Tibial artery (tissue), 1 donor: ENCODE measurements around a stretch of chr7.

DNA sequence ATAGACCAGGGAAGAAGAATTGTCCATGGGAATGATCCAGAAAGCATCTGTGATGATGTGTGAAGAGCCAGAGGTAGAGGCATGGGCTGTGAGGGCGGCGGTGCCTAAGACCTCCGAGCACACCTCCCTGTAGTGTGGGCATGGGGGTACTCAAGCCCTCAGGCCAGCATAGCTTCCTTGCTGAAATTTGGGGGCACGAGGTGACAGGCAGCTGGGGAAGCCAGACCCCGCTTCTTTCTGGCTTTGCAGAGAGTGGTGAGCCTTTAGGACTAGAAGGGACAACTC, 187.7 kb upstream of the SH2B2 start:
- PRO-cap: no peak

DNA sequence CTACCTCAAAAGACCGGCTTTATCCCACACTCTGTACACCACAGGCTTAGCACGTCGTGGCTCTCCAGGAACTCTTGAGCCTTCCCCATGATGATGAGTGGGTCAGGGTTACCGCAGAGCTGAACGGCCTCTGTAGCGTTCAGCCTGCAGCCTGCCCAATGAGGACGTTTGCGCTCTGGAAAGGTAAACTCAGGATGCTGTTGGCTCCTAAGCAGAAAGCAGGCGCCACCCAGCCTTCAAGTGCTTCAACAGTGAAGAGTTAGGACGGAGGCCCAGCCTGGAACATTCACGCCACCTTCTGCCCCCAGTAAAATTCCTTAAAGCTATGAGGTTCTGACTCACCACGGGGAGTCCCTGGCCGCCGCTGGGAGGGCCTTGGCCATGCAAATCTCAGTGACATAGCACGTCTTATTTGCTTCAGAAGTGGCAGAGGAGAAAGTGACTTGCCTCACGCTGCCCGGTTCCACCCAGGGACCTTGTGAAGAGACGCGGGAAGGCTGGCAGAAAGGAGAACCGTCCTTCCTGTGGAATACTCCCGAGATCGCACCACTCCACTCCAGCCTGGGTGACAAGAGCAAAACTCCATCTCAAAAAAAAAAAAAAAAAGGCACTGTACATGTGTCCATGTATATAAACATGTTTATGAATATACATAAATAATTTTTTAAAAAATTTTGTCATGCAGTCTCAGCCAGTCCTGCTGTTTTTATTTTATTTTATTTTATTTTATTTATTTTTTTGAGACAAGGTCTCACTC, 161.4 kb upstream of the SH2B2 start:
- PRO-cap: bidirectional peak, plus-strand start at position 415 of the sequence, minus-strand start at position 300 of the sequence

DNA sequence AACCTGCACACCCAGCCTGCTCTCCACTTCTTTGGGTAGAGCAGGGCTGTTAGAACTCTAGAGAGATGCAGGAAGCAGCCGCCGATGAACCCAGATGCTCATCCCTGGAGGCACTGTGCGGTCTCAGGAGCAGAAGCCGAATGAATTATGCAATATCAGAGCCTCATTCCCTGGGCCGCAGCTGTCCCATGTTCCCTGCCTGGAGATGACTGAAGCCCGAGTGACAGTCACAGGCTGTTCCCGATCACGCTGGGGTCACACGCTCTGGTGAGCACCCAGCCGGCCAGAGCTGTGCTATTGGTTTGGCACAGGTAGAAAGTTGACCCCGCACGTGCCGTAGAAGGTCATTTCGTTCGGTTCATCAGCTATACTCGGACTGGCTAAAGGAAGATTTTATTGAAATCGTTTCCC, 140.6 kb upstream of the SH2B2 start:
- PRO-cap: no peak

GRCh38 chr7:102195133-102195501, 91.6 kb upstream of the SH2B2 start:
- PRO-cap: no peak

- PRO-cap: no peak
Observed at GRCh38 chr7:102253795-102254500, 32.7 kb upstream of the SH2B2 start.

- PRO-cap: no peak
Observed at GRCh38 chr7:102273914-102274452, 12.7 kb upstream of the SH2B2 start.

- PRO-cap: no peak
Observed at GRCh38 chr7:102305427-102306230, 19.0 kb downstream of the SH2B2 start.

DNA sequence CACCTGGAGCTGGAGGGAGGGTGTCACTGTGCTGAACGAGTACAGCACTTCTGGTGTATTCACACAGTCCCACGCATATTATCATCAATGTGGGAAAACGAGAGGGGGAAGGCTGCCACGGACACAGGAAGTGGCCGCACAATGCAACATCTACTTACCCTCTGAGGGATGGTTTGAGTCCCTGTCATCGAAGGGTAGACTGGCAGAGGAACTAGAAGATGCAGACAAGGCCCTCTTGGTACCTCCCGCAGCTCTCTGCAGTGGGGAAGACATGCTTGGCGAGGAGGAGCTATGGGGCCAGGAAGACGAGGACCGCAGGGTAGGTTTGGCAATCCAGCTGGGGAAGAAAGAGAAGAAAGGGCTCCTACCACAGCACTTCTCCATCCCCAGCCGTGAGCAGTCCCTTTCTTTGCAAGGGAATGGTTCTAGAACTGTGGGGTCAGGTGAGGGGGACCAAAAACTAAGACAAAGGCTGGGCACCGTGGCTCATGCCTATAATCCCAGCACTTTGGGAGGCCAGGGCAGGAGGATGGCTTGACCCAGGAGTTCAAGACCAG, 26.9 kb downstream of the SPDYE6 start:
- PRO-cap: no peak

GRCh38 chr7:102381979-102382957, 13.9 kb upstream of the PRKRIP1 start:
- PRO-cap: no peak

DNA sequence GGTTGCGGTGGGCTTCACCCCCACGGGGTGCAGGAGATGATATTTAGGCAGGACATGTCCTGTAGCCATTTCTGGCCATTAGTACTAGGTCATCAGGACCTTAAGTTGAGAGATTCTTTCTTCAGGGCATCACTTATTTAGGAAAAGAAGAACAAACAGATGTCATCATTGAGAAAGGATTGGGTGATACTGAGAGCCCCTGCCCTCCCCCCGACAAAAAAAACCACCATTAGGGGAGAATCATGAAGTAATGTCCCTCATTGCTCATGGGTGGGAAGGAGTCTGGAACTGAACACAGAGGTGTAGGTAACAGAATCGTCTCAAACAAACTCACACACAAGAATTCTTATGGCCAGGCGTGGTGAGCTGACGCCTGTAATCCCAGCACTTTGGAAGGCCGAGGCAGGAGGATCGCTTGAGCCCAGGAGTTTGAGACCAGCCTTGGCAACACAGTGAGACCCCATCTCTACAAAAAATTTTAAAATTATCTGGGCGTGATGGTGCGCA, 6.3 kb upstream of the ORAI2 start:
- PRO-cap: no peak

DNA sequence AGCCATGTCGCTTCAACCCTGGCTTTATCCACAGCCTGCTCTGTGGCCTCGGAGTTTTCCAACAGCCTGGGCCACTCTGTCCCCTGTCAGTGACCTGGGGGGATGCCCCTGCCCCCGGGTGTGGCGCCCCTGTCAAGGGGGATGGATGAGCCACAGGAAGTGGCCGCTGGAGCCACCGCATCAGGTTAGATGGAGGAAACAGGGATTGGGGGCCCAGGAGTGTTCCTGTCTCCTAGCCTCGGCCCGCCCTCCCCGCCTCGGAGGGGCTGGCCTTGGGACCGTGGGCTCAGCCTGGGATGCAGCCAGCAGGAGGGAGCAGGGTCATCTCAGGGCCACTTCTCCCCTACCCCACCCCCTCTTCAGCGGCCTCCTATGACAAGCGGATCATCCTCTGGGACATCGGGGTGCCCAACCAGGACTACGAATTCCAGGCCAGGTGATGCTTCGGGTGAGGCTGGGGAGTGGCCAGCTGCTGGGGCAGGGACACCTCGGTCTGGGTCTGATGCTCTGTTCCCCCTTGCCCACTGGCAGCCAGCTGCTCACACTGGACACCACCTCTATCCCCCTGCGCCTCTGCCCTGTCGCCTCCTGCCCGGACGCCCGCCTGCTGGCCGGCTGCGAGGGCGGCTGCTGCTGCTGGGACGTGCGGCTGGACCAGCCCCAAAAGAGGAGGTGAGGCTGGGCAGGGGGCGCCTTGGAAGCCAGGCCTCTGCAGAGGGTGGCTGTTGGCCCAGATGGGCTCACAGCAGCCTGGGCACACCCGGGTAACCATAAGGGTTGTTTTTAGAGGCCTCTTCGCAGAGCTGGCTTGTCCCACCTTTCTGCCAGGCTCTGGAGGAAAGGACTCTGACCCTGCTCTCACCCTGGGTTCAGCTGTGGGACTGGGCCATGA, 4.7 kb downstream of the LRWD1 start:
- PRO-cap: no peak

GRCh38 chr7:102630630-102631153, 11.9 kb downstream of the UPK3BL1 start:
- PRO-cap: no peak

DNA sequence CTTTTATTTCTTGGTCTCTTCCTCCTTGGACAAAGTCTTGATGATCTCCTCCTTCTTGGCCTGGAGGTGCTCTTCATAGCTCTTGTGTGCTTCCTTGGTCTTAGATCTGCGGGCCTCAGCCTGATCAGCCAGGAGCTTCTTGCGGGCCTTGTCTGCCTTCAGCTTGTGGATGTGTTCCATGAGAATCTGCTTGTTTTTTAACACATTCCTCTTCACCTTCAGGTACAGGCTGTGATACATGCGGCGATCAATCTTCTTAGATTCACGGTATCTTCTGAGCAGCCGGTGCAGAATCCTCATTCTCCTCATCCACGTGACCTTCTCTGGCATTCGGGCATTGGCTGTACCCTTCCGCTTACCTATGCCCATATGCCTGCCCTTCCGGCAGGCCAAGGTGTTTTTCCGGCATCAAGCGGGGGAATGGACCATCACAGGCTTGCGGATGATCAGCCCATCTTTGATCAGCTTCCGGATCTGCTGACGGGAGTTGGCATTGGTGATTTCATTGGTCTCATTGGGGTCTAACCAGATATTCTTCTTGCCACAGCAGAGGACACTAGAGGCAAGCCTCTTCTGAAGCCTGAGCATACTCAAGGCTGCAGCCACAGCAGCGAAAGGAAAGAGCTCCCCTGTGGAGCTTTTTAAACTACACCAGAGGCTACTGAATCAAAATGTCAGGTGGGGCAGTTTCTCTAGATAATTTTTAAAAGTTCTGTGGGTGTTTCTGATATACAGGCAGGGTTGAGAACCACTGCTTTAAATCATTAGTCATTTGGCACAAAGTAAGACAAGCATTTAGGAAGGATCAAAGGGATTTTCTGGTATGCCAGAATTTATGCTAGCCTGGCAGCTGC, 7.3 kb downstream of the NAPEPLD start:
- PRO-cap: no peak

DNA sequence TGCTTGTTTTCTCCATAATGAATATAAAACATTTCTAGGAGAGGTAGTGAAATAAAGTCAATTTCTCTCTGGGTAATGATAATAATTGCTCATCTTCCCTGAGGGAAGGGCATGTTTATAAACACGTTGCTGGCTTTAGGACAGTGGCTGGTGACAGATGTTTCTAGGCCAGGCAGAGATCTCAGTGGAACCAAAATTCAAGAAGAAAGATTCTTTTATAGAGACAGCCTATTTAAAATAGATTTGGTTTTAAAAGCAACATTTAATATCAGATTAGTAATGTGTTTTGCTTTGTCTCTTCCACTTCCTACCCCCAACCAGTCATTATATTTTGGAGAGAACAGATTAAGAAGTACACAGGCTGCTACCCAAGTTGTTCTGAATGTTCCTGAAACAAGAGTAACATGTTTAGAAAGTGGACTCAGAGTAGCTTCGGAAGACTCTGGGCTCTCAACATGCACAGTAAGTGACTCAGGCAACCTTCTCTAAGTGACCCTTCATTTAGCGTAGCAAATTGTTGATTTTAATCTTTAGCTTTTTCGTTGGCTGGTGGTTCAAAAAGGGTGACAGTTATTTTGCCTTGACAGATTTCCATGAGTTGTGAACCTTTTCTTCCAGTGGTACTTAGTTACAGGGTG, 1.1 kb downstream of the PMPCB start:
- PRO-cap: no peak

GRCh38 chr7:103308636-103309469, 11.6 kb downstream of the PMPCB start:
- PRO-cap: no peak

GRCh38 chr7:103445137-103445876, 700 bp downstream of the SLC26A5 start:
- PRO-cap: no peak

GRCh38 chr7:103728018-103728292, 261.5 kb downstream of the RELN start:
- PRO-cap: no peak

- PRO-cap: no peak
Observed at GRCh38 chr7:103905648-103906132, 83.8 kb downstream of the RELN start.

- PRO-cap: no peak
Observed at GRCh38 chr7:103919144-103919697, 70.2 kb downstream of the RELN start.

- PRO-cap: no peak
Observed at GRCh38 chr7:104130176-104131244, 77.3 kb downstream of the ORC5 start.